Liver (tissue), 9 donors: ENCODE measurements around a stretch of chr1.

DNA sequence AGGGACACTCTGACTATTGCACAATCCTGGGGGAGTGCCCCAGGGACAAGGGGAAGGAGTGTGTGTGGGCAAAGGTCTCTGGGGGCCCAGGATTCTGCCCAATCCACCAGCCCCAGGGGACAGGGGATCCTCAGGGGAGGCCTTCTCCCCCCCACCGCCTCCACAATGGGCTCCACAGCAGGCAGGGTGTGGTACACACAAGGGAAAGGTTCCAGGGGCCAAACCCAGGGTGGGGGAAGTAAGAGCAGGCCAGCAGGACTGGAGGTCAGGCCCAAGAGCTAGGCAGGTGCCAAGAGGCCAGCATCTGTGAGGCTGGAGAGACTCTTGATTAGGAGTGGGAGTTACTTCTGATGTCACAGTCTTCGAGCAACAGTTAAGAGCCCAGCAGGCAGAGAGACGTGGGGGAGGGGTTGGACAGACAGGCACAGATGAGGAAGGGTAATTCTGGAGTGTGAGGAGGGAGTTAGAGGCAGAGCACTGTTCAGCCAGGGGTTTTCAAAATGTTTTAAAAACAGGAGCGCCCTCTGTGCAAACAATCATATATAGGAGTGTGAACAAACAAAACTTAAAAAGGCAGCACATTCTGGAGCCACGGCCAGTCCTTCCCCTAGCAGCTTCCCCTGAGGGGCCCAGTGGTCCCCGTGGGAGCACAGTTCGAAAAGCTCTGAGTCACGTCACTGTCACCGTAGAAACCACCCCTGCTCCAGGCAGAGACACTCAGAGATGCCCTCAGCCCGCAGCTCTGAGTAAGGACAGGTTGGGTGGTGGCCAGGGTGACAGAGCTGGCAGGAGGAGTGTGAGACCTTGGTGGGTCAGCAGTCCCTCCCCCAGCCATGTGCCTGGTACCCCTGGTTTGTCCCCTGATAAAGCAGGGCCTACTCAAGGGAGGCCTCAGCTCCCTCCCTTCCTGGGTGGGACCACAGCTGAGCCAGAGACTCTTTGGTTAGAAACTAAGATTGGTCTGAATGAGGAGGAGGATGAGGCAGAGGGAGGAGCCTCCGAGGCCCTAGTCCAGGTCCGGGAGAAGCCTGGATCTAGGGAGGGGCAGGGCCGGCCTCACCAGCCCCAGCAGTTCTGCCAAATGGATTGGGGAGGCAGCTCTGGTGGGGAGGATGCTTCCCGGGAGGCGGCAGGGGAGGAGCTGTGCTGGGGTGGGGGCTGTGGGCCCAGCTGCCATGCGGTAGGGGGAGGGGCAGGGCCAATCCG lies 55.5 kb downstream of the SLC9A1 start:
- PRO-cap, 5 experiments: no peak in any of the 5 experiments
- RAMPAGE, long total RNA, 2 experiments: no peak in any of the 2 experiments
- RRBS: 80% methylated on average over 4 of the region's 17 CpGs

DNA sequence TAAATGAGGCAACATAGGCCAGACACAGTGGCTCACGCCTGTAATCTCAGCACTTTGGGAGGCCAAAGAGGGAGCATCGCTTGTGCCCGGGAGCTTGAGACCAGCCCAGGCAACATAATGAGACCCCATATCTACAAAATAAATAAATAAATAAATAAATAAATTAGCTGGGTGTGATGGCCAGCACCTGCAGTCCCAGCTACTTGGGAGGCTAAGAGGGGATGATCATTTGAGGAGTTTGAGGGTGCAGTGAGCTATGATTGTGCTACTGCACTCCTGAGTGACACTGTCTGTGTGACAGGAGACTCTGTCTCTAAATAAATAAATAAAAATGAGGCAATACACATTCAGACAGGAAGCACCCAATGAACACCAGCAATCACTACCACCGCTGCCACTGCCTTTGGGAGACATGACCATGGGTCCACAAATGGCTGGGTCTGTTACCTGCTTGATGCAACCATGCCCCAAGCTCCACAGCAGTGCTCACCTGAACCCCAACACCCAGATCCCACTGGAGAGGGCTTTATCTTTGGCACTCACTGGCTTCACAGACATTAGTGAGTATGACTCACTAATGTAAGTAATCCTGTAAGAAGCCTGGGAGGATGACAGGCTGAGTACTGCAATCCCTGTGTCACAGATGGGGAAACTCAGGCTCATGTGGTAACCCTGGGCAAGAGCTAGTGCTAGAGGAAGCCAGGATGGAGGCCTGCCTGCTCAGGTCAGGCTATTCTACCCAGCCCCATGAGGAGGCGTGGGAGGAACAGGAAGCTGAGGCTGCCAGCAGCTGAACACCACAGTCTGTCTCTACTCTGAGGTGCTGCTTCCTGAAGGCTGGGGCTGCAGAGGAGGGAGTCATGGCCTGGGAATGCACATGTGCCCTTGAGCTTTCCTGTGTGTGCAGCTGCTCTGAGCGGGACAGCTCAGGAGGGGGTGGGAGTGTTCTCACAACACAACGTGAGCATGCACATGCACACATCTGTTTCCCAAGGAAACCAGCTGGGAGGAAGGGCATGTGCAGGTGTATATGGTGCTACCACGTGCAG lies 43.1 kb downstream of the SLC9A1 start:
- PRO-cap, 5 experiments: no peak in any of the 5 experiments
- RAMPAGE, long total RNA, 2 experiments: no peak in any of the 2 experiments
- RRBS: no CpG with 5 or more reads among the region's 8 CpGs

GRCh38 chr1:27135583-27136030 lies 19.3 kb downstream of the SLC9A1 start:
- PRO-cap, 5 experiments: no peak in any of the 5 experiments
- RAMPAGE, long total RNA, 2 experiments: no peak in any of the 2 experiments
- RRBS: no CpG with 5 or more reads among the region's 3 CpGs

- PRO-cap, 5 experiments: no peak in any of the 5 experiments
- RAMPAGE, long total RNA, 2 experiments: no peak in any of the 2 experiments
- RRBS: no CpG with 5 or more reads among the region's 4 CpGs
Measured at GRCh38 chr1:27155666-27155939, 678 bp upstream of the SLC9A1 start.

- PRO-cap, 5 experiments: no peak in any of the 5 experiments
- RAMPAGE, long total RNA, 2 experiments: no peak in any of the 2 experiments
- RRBS: no CpG with 5 or more reads among the region's 9 CpGs
Measured at GRCh38 chr1:27191761-27192512, 37.0 kb upstream of the SLC9A1 start.

DNA sequence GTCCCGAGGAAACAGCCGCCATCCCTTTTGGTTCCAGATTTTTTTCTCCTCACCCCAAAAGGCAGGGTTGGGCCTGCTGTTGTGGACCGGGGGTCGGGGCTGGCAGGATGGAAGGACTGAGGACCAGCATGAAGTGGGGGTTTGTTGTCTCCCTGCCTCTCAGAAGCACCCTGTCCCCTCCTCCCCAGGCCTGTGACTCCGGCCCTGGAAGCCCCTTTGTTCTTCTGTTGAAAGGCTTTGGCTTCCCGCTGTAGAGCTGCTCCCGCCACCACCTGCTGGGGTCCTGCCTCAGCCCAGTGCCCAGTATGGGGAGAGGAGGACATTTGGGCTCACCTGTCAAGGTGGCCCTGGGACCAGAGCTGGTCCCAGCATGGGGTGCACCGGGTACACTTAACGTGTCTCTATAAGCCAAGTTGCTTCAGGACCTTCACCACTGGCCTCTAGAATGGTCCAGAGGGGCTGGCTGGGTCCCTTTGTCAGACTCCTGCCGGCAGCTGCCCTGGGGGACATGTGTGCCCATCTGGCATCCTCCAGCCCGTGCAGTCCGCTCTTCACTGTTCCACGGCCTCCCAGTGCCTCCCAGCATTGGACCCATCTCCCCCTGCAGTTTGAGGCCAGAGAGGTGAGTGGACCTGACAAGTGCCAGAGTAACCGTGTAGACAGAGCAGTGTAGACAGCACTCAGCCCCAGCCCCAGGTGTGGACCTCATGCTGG lies 6.2 kb upstream of the SYTL1 start:
- PRO-cap, 5 experiments: no peak in any of the 5 experiments
- RAMPAGE, long total RNA, 2 experiments: no peak in any of the 2 experiments
- RRBS: 91% methylated on average over 5 of the region's 14 CpGs

DNA sequence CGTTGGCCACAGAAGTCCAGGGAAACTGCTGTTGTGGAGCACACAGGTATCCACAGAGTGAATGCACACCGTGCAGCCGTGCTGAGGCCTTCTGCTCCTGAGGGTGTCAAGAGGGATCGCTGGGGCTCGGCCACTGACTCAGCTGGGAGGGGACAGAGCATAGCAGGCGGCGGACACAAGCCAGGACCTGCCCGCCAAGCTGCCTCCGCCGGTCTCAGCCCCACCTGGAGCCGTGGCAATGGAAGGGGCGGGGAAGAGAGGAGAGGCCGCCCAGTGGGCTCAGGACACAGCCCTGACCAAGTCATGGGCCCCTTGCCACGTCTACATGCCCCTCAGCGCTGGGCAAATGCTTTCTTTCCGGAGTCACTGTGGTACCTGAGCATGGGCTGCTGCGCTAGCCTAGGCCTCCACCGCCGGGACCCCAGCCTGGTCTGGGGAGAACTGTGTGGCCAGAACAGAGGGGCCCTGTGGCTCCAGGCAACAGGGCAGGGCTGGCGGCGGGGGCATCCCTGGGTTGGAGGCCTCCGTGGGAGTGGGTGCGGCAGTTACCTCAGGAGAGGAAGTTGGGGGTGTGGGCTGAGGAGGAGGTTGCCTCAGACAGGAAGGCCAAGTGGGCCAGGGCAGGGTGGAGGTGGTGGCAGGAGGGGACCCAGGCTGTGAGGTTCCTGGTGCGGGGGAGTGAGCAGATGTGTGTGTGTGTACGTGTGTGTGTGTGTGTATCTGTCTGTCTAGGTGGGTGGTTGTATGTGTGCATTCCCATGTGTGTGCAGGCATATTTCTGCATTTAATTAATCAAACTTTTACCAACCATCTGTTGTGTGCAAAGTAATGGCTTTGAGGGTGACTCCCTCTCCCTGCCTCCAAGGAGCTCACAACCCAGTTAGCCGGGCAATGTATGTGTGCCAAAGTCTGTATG lies 1.3 kb downstream of the SYTL1 start:
- PRO-cap, 5 experiments: peak in 1 of 5 experiments; most common plus-strand start position 618 of the sequence (in 1)
- RAMPAGE, long total RNA, 2 experiments: no peak in any of the 2 experiments
- RRBS: 61% methylated on average over 5 of the region's 26 CpGs

DNA sequence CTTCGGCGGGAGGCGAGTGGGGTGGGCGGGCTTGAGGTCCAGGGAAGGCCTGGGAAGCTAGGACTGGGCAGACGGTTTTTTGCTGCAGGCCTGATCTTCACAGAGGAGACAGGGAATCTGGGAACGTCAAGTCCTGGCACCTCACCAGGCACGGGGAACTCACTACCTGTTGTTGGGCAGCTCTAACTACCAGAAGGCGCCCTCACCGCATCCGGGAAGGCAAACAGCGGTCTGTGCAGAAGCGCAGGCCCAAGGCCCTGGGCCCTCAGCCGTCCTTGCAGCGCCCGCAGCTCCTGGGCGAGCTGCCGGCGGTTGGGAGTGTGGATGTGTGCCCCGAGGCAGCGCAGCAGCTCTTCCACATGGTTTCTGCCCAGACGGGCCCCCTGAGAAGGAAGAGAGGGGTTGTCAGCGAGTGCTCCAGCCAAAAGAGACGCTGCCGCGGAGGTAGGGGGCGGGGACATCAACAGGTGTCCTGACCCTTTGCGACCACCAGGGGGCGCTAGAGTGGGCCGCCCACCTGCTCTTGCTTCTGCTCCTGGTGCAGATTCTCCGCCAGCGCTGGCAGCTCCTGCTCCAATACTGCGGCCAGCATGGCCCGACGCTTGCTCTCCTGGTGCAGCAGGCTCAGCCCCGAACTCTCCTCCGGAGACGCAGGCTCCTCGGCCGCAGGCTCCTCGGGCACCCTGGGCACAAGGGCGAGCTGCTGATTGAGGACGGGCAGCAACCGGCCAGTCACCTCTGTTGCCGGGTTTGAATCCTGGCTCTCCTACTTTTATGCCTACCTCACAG lies 9.4 kb downstream of the MAP3K6 start:
- PRO-cap, 5 experiments: no peak in any of the 5 experiments
- RAMPAGE, long total RNA, 2 experiments: no peak in any of the 2 experiments
- RRBS: 40% methylated on average over 15 of the region's 44 CpGs

- PRO-cap, 5 experiments: no peak in any of the 5 experiments
- RAMPAGE, long total RNA, 2 experiments: no peak in any of the 2 experiments
- RRBS: no CpG with 5 or more reads among the region's 3 CpGs
Measured at GRCh38 chr1:27359125-27359559, 7.6 kb downstream of the MAP3K6 start.

DNA sequence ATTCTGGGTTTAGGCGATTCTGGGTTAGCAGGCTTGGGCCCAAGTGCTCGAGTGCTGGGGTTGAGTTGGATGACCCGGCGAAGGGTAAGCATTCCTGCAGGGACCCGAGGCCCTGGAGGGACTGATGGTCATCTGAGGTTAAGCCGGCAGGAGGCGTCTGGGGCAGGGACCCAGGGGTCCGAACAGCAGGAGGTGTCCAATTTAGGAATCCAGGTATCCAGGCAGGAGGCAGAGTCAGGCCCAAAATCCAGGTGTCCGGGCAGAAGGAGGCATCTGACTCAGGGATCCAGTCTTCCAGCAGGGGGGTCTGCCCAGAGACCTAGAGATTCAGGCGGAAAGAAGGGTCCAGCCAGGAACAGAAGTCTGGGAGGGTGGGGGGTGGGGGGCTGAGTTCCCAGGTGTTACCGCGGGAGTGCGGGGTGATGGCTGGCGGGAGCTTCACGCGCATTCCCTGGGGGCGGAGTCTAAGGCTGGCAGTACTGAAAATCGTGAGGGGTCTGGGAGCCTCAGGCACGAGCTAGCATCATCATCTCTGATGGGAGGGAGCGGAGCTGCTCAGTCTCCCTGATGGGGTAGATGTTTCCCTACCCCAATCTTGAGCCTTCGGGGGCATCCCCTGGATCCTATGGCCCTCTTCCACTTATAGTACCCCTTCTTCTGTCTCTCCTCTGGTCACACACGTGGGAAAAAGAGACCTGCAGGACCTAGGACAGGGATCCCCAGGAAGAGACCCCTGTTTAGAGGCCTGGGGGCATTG lies 610 bp downstream of the GPR3 start:
- PRO-cap, 5 experiments: no peak in any of the 5 experiments
- RAMPAGE, long total RNA, 2 experiments: no peak in any of the 2 experiments
- RRBS: 25% methylated on average over 7 of the region's 22 CpGs

- PRO-cap, 5 experiments: no peak in any of the 5 experiments
- RAMPAGE, long total RNA, 2 experiments: no peak in any of the 2 experiments
- RRBS: no CpG with 5 or more reads among the region's 10 CpGs
Measured at GRCh38 chr1:27401038-27401999, 8.9 kb downstream of the GPR3 start.

DNA sequence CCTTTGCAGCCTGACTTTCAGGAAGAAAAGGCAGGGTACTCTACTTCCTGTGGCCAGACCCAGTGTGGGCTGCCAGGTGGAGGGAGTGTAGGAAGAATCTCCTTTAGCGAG lies 33.0 kb downstream of the AHDC1 start:
- PRO-cap, 5 experiments: no peak in any of the 5 experiments
- RAMPAGE, long total RNA, 2 experiments: no peak in any of the 2 experiments
- RRBS: no CpG with 5 or more reads among the region's 1 CpG

DNA sequence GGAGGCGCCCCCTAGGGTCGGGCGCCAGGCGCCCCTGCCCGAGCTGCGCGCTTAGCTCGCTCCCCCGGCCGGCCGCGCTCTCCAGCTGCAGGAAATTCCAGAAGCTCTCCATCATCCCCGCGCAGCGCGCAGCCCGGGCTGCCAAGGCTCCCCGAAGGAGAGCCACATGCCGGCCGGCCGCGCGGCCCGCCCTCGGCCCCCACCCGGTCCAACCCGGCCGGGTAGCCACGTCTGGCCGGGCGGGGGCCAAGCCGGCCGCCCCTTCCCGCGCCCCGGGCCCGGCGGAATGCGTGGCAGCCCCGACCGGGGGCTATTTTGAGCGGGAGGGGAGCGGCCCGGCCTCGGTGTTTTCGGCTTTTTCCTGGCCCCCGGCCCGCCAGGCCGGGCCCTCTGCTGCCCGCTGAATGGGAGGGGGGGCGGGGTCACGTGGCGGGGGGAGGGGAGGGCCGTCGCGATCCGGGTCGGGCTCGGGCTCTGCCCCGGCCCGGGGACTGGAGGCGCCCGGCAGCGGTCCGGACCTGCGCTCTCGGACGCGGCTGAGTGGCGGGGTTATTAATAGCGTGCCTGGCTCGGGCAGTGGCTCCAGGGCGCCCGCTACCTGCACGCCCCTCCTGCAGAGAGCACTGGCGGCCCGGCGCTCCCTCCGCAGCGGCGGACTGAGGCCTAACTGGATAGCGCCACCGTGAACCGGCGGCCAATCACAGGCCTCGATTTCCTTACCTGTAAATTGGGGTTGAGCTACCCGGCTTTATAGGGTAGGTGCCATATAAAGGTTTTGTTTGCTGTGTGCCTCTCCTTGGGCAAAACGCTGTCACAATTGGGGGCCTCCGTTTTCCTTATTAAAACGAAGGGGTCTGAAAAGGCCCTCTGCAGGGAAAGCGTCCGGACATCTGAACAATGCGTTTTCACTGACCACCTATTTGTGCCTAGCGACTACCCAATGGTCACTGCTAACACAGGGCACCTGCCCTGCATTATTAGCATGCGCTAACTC lies 28.2 kb downstream of the AHDC1 start:
- PRO-cap, 5 experiments: peak in 5 of 5 experiments; most common plus-strand start position 495 of the sequence (in 1); most common minus-strand start position 528 of the sequence (in 5)
- RAMPAGE, long total RNA, 2 experiments: no peak in any of the 2 experiments
- RRBS: 5% methylated on average over 28 of the region's 95 CpGs

GRCh38 chr1:27581570-27582242 lies 22.2 kb downstream of the AHDC1 start:
- PRO-cap, 5 experiments: no peak in any of the 5 experiments
- RAMPAGE, long total RNA, 2 experiments: no peak in any of the 2 experiments
- RRBS: no CpG with 5 or more reads among the region's 9 CpGs

DNA sequence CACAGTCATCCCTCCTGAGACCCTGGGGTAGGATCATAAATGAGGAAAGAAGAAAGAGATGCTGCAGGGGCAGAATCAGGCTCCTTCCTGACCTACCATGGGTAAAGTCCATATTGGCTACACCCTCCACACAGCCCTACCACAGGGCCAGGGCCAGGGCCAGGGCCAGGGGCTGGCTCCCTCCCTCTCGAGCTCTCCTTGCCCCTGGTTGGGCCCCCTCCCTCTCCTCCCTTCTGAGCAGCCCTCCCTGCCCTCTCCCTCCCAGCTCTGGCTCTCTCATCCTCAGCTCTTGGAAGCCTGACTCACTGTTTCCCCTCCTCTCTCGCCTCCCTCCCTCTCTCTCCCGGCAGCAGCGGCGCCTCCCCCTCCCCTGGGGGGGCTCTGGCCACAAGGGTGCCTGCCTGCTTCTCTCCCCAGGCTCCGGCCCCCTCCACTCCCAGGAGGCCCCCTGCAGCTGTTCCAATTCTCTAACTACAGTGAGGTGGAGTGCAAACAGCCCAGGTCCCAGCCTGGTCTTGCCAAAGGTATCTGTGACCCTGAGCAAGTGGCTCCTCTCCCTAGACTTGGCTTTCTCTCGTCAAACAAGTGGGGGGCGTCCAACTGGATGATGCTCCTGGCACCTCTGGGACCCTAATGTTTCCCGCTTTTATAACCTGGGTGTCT lies 4.8 kb downstream of the AHDC1 start:
- PRO-cap, 5 experiments: peak in 1 of 5 experiments; most common minus-strand start position 269 of the sequence (in 1)
- RAMPAGE, long total RNA, 2 experiments: no peak in any of the 2 experiments
- RRBS: 1% methylated on average over 4 of the region's 9 CpGs

DNA sequence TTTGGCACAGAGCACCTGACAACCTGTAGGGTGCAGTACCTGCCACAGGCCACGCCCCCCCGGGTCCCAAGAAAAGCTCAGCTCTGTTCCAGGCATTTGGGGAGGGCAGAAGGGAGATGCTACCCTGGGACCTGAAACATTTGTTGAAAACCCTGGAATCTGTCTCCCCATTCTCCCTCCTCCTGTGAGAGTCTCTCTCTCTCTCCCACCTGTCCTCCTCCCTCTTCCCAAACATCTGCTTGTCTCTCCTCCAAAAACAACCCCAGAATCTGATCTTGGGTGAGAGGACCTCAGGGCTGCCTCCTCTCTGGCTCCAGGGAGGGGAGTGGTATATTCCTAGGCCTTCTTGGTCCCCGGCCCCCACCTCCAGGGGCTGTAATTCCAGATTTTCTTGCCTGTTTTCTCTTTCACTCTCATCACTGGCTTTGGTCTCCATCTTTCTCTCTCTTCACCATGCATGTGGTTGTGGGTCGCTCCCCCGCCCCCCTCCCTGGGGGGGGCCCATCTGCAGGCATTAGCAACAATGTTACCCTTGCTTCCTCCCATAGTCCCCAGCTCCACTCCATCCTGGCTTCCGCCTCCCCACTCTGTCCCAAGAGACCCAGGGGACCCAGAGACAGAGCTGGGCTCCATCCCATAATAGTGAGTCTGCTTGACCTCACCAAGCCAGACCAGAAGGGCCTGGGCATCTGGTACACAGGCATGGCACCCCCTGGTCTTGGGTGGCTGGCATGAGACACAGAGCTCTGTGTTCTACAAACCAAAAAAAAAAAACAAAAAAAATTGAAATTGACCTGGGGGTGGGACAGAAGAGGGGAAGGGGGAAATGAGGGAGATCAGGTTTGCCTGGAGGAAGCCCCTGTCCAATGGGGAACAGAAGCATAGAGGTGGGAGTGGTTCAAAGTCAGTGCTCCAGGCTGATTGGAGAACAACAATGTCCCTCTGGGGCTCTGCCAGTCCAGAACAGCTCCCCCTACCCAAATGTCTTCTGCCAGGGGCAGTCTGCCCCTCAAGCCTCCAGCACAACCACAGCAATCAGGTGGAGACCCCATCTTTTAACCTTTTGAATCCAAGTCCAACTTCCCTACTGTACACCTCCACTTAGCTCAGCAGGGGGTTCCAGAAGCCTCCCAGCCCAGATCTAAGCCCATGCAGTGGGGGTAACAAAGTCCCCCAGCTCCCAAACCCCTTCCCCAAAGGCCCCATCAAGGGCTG lies 3.8 kb downstream of the AHDC1 start:
- PRO-cap, 5 experiments: no peak in any of the 5 experiments
- RAMPAGE, long total RNA, 2 experiments: no peak in any of the 2 experiments
- RRBS: no CpG with 5 or more reads among the region's 6 CpGs

DNA sequence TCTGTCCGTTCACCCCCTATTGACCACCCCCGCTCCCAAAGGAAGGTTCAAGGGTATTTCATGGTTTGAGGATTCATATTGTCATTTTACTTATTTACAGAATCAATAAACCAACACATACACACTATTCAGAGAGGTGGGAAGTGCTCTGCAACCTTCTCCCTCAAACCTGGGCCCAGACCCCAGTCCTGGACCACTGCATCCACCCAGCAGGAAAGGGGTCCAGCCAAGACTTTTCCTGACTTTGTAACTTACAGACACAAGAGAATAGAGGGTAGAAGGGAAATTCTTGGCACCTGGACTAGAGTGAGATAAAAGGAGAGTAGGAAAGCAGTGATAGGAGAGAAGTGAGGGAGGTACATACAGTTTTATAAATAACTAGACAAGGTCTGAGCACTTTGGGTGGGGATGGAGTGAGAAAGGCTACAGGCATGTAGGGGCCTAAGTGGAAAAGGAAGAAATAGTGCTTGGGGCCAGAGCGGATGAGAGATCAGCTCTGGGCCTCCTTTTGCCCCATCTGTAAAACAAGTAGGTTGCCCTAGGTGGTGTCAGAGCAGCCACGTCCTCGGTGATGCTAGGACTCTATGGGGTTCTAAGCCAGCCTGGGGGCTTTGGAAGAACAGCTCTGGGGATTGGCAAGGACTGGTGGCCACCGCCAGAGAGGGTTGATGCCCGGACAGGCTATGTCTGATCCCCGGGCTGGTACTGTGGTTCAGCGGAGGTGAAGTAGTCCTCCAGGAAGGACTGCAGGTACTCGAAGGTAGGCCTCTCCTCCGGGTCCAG lies 8.5 kb upstream of the AHDC1 start:
- PRO-cap, 5 experiments: no peak in any of the 5 experiments
- RAMPAGE, long total RNA, 2 experiments: no peak in any of the 2 experiments
- RRBS: 89% methylated on average over 4 of the region's 11 CpGs

DNA sequence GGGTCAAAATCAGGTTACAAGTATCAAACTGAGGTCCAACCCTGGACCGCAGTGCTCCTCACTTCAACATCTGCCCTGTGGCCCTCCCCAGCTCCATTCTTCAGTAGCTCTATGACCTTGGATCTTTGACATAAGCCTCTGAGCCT lies 4.3 kb downstream of the FGR start:
- PRO-cap, 5 experiments: no peak in any of the 5 experiments
- RAMPAGE, long total RNA, 2 experiments: no peak in any of the 2 experiments
- RRBS: no CpG with 5 or more reads among the region's 1 CpG

- PRO-cap, 5 experiments: no peak in any of the 5 experiments
- RAMPAGE, long total RNA, 2 experiments: no peak in any of the 2 experiments
- RRBS: no CpG with 5 or more reads among the region's 33 CpGs
Measured at GRCh38 chr1:27668997-27669683, 2.9 kb downstream of the IFI6 start.

GRCh38 chr1:27879586-27880277 lies 7.4 kb downstream of the THEMIS2 start:
- PRO-cap, 5 experiments: no peak in any of the 5 experiments
- RAMPAGE, long total RNA, 2 experiments: no peak in any of the 2 experiments
- RRBS: no CpG with 5 or more reads among the region's 10 CpGs